Frontal cortex (tissue), 2 donors: ENCODE measurements around the genes POM121L12, ZNF716 and ZNF736.

DNA sequence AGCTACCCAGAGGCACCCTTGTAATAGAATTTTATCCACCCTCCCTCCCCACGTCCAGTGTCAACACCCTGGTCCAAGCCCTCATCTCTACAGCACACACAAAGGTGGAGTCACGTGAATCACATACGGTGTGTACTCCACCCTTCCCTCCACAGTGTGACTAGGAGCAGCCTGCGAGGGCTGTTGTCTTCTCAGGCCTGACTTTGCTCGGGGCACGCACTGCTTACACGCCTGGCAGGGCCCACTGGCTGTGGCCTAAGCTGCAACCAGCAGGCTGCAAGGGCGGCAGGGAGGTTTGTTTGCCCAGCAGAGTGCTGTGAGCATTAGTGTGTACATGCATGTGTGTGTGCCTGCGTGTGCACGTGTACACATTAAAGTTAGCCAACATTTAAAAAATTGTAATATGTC, 93.7 kb downstream of the COBL start:
- RAMPAGE, long total RNA = no peak

GRCh38 chr7:51241796-51242143, 74.8 kb downstream of the COBL start:
- RAMPAGE, long total RNA = no peak

DNA sequence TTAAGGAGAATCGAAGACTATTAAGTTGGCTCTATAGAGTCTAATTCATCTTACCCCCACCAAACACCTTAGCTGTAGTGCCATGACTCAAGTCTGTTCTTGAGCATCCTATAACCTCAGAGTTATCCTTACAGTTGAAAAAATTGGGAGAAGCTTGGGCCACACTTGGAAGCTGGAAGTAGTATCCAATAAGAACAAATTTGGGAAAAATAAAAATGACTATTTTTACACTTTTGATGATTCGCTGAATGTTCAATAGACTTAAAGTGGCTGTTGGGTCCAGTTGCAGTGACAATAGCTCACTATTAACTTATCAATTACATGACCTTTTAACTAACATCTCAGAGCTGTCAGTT, 174.9 kb upstream of the POM121L12 start:
- RAMPAGE, long total RNA = no peak

GRCh38 chr7:53035281-53035768, at the start of gene POM121L12:
POM121L12 (plus strand) TSS chr7:53035633.
- RAMPAGE, long total RNA = no peak

DNA sequence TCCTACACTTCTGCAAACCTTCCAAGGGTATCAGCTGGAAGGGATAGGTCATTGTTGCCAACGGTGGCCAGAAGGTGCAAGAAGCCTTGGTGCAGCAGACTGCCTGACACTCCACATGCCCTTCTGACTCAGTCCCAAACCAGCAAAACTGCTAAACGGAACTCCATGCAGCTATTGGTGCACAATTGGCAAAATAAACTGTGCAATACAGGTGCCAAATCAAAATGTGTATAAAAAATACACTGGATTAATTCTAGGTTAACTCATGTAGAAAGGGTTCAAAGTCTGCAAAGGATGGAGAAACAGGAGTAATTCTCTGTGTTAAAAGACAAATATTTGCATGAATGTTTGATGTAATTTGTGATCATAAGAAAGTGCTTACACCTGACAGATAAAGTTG, 102.7 kb upstream of the EGFR start:
- RAMPAGE, long total RNA = no peak

DNA sequence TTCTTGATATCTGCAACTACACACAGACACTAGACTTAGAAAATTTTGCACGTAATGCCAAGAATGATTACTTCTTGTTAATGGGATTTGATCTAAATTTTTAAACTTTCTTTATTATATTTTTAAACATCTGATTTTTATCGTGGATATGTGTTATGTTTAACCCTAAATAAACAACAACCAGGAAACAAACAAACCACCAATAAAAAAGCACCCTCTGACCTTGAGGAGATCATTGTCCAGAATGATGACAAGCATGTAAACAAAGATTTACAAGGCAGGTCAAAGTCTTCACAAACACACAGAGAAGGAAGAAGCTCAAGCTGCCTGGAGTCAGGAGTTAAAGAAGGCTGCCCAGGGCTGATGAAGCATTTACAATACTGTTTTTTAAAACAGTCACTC, 31.1 kb upstream of the EGFR start:
- RAMPAGE, long total RNA = no peak

DNA sequence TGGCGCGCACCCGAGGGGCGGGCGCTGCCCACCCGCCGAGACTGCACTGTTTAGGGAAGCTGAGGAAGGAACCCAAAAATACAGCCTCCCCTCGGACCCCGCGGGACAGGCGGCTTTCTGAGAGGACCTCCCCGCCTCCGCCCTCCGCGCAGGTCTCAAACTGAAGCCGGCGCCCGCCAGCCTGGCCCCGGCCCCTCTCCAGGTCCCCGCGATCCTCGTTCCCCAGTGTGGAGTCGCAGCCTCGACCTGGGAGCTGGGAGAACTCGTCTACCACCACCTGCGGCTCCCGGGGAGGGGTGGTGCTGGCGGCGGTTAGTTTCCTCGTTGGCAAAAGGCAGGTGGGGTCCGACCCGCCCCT, 952 bp downstream of the EGFR start:
- RAMPAGE, long total RNA = no peak

DNA sequence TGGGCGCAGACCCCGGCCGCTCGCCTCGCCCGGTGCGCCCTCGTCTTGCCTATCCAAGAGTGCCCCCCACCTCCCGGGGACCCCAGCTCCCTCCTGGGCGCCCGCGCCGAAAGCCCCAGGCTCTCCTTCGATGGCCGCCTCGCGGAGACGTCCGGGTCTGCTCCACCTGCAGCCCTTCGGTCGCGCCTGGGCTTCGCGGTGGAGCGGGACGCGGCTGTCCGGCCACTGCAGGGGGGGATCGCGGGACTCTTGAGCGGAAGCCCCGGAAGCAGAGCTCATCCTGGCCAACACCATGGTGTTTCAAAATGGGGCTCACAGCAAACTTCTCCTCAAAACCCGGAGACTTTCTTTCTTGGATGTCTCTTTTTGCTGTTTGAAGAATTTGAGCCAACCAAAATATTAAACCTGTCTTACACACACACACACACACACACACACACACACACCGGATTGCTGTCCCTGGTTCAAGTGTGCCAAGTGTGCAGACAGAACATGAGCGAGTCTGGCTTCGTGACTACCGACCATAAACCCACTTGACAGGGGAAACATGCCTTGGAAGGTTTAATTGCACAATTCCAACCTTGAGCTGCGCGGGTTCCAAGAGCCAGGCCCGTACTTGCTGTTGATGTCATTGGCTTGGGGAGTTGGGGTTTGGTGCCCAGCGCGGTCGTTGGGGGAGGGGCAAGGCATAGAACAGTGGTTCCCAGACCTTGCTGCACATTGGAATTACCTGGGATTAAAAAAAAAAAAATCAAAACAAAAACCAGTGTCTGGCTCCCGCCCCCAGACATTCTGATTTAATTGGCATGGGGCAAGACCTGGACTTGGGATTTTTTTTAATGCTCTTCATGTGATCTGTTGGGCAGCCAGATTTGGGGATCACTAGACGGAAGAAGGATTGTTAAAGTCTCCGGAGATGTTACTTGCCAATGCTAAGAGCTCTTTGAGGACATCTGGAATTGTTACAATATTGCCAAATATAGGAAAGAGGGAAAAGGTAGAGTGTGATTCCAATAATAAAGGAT, 1.6 kb downstream of the EGFR start:
- RAMPAGE, long total RNA = no peak

GRCh38 chr7:55026141-55026487, 7.3 kb downstream of the EGFR start:
- RAMPAGE, long total RNA = no peak

- RAMPAGE, long total RNA = no peak
Measured at GRCh38 chr7:55048245-55048608, 29.4 kb downstream of the EGFR start.

DNA sequence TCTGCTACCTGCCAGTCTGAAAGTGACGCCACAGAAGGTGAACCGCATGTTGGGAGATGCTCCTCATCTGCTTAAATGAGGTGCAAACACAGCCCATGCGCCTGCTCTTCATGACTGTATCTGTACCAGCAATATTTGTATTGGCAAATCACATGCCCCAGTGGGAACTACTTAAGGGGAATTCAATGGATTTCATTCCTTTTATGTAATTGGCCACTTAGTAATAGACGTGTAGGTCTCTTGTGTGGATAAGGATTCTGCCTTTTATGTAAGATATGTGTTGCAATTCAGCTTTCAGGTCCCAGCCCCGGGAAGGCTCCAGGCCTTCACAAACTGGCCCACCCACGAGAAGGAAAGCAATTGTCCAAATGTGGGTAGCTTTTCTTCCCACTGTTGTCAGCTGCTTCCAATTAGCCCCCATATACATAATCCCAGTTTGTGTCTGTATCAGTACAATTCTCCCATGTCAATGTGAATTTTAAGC, 42.2 kb downstream of the EGFR start:
- RAMPAGE, long total RNA = no peak

DNA sequence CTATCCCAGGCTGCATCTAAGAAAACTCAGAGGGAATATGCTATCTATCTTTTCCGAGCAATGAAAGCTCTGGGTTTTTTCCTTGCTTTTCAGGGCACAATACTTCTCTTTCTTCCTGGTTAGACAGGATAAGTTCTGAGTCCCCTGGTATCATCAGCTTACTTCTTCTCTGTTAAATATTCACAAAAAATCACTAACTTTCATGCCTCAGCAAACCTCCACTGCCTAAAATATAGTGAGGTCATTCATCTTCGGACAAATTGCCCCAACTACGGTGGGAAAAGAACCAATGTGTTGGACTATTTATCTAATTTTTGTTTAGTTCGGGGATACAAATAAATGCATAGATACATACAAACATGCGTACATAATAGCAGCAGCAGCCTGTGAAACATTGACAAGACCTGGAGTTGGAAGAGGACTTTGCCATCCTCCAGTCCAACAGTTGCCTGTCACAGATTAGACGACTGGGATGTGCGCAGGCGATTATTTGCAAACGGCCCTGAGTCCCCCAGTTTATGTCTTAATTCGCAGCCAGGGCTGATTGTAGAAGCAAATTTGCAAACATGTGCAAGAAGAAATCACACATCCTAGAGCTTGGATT, 51.5 kb downstream of the EGFR start:
- RAMPAGE, long total RNA = no peak

GRCh38 chr7:55132387-55132811, 113.6 kb downstream of the EGFR start:
- RAMPAGE, long total RNA = no peak

- RAMPAGE, long total RNA = no peak
Measured at GRCh38 chr7:55151073-55151478, 132.3 kb downstream of the EGFR start.

DNA sequence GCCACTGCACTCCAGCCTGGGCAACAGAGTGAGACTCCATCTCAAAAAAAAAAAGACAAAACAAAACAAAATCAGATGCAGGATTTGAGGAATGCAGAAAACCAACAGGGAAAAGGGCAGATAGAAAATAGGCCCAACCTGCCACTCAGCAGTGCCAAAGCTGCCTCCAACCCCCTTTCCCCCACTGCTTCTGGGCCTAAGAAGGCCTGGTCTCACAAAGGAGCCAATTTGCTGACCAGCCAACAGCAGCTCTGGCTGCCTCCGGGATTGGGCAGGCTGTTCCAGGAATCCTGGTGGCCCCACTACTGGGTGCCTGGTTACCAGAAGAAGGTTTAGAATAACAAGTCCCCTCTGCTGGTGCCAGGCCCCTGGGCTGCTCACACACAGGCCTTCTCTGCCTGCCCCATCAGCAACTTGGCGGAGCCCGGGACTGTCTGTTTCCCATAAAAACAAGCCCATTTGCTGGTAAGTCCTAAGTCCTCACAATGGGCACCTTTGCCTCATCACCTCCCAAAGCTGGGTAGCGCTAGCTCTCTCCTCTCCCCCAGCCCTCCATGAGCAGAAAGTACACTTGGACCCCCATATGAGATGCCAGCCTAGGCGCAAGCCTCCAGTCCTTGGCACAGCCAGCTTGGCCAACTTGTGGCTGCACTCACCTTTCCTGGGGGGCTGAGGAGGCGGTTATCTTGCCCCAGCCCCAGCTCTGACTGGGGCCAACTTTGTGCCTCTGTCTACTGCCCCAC, 1.1 kb downstream of the PHKG1 start:
- RAMPAGE, long total RNA = no peak

- RAMPAGE, long total RNA = no peak
Measured at GRCh38 chr7:56175022-56175445, 58.8 kb upstream of the NUPR2 start.

GRCh38 chr7:57343783-57344416, 106.1 kb upstream of the ZNF716 start:
- RAMPAGE, long total RNA = no peak

DNA sequence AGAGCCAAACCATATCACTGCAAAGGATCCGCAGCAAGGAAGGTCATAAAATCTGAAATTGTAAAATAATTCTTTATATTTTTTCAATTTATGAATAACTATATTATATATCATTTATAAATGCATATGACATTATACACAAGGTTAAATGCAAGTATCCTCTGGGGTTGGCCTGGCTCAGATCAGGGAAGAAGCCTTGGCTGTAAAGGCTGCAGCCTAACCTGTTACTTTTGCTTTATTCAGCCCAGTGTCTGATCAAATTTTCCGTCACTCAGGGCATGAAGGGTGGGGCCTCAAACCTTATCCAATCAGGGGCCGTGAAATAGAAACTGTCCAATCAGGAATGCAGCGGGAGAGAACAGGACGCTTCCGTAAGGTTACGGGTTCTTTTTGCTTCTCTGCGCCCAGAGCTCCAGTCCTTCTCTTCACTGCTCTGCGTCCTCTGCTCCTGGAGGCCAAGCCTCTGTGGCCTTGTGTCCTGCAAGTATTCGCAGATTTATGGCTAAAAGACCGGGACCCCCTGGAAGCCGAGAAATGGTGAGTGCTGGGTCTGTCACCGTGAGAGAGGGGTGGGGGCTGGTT, at the start of gene ZNF716:
Gene ZNF716, plus strand, starts transcription at position 387 of the 582 bp plus-strand sequence.
- RAMPAGE, long total RNA = no peak

DNA sequence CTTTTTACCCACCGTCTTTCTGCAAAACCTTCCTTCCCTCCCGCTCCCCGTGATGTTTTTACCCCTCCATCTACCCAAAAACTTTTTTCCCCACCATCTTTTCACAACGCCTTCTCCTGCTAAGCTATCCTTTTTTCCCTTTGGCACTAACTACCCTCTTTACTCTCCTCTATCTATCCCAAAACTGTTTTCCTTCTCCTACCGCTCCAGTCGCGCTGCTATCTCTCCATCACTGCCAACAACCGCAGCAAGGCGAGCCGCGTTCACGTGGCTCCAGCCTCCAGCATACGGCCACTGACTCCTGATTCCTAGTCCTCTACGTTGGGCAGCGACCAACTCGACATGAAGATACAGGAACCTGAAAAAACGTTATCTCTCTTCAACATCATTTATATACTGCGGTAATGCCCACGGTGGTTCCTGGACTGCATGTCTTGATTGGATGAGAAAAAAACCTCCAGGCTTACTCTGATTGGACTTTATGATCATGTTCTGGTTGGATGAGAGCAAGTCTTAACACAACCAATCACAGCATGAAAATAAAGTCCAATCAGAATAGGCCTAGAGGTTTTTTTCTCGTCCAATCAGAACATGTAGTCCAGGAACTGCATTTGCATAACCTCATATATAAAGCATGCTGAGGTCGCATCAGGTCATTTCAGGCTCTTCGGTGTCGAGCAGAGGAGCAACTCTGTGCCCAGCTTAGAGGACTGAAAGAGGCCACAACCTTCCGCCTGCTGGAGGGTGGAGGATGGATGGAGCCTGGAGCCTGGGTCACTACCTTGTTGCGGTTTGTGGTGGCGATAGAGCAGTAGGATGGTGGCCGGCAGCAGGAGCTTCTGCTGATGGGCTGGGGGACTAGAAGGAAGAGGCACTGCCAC, 129.6 kb downstream of the ZNF716 start:
- RAMPAGE, long total RNA = no peak

DNA sequence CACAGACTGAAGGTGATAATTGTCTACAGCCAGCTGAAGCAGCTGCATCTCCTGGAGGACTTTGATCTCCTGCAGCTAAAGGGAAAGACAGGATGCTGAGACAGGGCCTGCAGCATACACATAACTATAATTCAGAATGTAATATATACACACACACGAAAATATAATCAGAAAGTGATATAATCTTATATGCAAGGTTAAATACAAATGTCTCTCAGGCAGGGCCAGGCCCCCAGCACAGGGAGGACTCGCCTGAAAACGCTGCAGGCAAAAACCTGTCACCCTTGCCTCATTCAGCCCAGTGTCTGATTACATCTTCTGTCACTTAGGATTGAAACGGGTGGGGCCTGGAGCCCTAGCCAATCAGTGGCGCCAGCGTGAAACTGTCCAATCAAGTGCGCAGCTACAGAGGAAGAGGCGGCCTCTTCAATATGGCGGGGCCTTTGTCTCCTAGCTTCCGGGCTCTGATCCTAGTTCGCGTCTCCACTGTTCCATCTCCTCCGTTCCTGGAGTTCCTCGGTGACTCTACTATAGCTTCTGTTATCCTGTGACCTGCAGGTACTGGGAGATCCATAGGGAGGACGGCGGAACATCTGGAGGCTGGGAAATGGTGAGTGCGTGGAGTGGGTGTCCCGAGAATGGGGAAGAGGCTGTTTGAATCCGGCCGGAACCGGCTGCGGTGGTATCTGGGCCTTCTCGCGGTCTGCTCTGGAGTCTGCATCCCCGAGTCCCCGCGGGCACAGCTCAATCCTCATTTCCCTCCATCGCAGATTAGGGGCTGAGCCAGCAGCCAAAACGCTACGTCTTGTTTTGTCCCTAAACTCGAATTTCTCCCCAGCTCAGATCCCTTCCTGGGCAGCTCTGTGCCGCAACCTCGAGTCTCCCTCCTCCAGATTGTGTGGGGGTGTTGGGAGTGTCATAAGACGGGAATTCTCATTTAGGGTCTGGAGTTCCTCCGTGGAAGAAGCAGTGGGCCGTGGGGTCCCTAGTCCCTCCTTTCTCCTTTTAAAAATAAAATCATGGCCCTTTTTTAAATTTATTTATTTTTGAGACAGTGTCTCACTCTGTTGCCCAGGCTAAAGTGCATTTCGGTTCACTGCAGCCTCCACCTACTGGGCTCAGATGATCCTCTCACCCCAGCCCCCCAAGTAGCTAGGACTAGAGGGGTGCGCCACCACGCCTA, at the start of gene ZNF736:
Gene ZNF736, plus strand, starts transcription at position 418 of the 1,183 bp plus-strand sequence.
- RAMPAGE, long total RNA = no peak